ENCODE measurements around a stretch of chr10.

- PRO-cap, result no peak
These were observed 1.1 kb downstream of the RASGEF1A start for GRCh38 chr10:43265836-43266194.

DNA sequence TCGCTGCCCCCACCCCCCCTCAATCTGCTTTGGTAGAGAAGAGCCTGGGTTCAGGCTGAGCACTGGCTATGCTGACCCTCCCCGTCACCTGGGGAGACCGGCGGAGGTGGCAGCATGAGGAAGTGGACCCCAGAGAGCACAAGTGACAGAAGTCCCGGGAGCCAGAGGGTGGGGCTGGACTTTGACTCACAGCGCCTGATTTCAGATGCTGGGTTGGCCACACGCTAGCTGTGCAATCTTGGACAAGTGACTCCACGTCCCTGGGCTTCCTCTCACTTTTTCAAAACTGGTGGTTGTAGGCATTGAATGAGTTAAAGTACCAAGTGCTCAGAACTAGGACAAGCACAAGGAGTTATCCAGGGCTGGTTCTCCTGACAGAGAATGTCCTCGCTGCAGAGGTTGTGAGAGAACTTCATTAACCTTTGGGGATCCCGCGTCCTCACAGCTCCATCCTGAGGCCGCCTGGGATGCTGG, 48.8 kb upstream of the RASGEF1A start:
- PRO-cap, result no peak

GRCh38 chr10:43396897-43397109, 12.2 kb downstream of the HNRNPF start:
- PRO-cap, result bidirectional peak, plus-strand start at chr10:43396953, minus-strand start at chr10:43396751

DNA sequence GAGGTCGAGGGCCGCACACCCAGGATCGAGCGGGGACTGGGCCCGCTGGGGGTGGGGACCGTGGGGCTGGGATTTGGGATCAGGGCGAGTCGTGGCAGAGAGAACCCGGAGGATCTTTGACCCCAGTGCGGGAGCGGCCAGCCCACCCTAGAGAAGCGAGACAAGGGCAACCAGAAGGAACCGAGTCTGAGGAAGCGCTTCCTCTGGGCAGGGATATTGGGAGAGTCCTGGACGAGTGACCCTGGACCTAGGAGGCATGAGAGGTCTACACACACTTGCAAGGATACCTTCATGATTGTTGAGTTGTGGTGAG, 341 bp downstream of the ZNF487 start:
- PRO-cap, result no peak

GRCh38 chr10:43452156-43452581, 15.3 kb downstream of the ZNF487 start:
- PRO-cap, result no peak

DNA sequence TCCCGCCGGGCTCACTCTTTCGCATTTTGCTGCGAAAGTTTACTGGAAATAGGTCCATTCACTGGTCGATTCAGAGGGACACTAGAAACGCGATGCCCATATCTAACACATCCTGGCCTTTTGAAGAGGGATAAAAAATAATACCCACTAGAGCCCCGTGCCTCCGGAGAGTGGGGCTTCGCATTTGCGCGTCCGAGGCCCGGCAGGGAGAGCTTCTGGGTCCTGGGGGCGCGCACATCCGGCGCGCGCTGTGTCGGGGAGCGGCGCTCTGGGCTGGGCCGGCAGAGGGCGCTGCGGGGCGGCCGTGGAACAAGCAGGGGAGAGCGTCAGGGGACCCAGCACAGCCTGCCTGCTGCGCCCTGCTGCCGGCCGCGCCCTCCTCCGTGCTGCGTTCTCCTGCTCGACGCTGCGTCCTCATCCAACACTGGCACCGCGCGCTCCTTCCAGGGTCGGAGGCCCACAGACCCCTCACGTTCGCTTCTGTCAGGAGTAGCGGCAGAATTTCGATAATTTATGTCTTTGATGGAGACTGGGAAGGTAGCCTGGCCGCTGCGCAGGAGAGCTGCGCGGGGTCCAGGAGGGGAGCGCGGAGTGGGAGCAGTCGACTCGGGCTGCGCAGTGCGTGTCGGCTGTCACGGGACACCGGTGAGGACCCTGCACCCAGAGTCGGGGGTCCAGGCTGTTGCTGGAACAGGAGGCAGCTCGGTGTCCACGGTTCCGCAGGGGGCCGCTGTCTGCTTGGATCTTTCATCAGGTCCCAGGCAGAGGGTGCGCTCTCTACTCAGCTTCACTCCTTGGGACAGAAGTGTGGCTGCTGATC, 41.5 kb upstream of the ZNF32 start:
- PRO-cap, result bidirectional peak, plus-strand start at position 424 of the sequence, minus-strand start at position 217 of the sequence

DNA sequence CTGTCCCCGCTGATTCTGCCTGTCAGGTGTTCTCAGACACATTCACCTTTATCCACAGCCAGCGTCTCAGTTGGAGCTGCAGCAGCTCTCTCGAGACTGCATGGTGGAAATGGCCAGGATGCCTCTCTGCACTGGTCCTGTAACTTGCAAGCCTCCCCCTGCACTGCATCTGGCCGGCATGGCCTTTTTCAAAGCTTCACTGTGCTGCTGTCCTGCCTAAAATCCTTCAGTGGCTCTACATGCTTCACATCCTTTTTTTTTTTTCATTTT, 218.1 kb upstream of the ZNF32 start:
- PRO-cap, result no peak

DNA sequence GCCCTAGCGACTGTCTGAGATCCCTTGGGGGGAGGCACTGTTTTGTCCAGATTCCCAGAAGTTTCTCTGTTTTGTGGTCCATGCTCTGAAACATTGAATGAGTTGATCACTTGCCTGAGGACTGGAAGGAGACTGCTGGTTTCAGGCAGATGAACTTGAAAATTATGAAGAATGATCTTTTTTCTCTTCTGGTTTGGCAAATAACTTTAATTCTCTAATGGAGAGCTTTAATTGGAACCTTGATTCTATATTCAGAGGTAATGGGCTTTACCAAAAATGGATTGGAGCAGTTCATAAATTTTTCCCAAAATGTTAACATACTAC, 312.4 kb upstream of the ZNF32 start:
- PRO-cap, result no peak

DNA sequence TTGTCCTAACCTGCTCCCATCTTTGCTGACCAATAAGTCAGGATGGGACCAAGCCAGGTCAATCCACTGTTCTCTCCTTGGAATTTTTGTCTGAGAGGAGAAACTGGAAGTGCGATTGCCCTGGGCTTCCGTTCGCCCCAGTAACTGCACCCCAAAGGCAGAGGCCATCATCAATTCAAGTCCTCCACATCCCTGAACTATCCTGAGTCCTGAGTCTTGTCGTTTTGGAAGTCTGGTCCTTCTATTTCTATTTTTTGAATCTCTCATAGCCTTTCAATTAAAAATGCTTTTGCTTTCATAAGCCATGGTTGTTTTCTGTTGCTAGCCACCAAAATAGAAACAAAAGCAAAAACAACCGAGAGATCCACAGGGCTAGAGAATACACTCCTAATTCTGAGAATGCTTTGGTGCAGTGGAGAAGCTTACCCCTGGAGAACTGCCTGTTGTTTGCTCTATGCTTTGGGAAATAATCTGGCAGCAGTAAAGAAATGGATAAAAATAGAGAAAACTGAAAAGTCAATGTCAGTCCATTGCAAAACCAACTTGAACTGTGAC, 368.1 kb upstream of the ZNF32 start:
- PRO-cap, result no peak

DNA sequence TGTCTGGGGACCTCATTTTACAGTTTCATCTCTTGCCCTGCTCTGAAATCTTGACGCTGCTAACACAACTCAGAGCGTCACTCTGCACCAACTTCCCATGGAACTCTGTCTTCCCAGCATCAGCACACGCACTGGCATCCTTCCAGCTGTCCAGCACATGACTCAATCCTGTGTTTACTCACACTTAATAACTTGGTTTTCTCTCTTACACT, 131.1 kb downstream of the CXCL12 start:
- PRO-cap, result no peak

- PRO-cap, result bidirectional peak, plus-strand start at chr10:44311278, minus-strand start at chr10:44311056
These were observed 74.0 kb downstream of the CXCL12 start for GRCh38 chr10:44310482-44311759.

- PRO-cap, result no peak
These were observed 124.6 kb upstream of the TMEM72 start for GRCh38 chr10:44786310-44787114.

DNA sequence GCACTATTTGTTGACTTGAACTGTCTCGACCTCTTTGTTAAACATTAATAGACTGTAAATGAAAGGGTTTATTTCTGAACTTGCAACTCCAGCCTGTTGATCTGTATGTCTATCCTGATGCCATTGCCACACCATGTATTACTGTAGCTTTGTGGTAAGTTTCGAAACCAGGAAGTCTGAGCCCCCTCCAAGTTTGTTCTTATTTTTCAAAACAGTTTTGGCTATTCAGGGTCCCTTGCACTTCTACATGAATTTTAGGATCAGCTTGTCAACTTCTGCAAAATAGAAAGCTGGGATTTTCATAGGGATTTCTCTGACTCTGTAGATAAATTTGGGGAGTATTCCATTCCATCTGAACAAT, 19.5 kb upstream of the RASSF4 start:
- PRO-cap, result no peak

DNA sequence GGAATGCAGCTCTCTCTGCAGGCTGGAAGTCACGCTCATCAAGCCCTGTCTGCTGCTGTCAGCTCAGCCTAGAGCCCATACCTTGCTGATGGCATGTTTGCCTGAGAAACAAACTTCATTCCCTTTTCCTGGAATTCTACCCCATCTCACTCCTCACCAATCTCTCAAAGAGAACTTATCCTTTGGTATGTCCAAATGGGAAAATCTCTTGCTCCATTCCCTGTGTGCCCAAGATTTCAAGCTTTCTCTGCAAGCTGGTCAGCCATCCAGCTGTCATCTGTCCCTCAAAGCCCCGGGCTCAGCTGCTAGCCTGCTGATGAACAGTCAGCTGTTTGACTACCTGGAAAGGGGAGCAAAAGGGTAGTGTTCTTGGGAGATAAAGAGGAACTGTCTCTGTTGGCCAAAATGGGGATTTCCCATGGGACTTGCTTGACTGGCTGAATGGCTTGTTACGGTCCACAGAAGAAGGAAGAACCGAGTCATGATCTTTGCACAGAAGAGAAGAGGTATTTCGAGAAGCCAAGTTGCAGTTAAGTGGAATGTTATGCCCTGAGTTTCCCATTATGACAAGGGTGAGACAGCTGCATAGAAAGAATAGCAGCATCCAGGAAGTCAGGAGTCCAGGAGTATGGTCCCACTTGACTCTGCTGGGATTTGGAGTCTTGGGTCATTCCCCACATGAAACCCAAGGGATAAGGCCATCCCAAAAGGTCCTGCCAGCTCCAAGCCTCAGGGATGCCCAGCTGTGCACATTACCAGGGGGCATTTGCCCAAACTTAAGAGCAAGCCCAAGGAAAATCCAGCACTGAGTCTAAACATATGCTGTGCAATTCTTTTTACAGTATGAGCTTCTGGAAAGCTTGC, 11.8 kb upstream of the RASSF4 start:
- PRO-cap, result no peak

DNA sequence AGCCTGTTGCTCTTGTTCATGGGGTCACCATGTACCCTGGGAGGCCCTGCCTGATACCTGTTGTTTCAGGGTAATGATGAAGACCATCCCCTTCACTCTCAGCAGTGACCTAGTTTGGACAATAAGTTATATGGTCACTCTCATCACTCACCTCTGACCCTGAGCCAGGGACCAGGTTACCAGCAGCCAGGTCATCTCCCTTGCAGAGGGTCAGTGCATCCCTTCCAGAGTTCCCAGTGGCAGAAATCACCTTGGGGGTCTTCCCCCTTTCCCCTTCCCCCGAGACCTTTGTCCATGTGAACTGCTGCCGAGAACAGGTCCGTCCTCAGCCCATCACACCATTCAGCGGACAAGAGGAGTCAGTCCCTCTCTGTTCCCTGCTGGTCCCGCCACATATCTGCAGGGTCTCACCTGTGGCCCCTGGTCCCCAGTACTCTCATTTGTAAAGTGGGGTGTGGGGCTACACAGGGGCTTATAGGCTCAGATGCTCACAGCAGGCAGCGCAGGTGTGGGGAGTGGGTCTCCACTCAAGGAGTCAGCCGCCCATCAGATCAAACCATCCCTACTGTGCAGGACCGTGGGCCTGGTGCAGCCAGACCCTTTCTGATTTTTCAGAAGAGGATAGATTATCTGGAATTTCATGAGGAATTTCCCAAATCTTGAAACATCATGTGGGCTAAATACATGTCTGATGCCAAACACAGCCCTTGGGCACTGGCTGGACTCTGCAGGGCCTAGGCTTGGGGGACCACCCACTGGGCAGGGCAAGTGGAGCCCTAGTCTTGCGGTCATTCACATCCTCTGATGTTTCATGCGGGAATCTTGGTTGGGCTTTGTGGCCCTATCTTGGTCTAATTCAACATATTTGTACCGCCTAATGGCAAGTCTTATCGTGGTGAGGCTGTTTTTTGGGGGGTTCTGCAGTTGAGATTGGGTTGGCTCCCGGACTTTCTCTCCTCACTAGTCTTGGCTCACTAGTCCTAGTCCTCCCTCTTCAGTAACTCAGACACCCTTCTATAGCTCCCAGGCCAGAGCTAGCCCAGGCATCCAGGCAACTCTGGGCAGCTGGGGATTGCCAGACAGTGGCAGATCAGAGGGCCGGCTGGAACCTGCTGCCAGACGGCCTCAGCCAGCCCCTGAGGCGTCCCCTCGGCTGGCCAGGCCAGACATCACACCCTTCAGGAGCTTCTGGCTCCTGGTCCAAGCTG, 6.4 kb downstream of the DEPP1 start:
- PRO-cap, result no peak

DNA sequence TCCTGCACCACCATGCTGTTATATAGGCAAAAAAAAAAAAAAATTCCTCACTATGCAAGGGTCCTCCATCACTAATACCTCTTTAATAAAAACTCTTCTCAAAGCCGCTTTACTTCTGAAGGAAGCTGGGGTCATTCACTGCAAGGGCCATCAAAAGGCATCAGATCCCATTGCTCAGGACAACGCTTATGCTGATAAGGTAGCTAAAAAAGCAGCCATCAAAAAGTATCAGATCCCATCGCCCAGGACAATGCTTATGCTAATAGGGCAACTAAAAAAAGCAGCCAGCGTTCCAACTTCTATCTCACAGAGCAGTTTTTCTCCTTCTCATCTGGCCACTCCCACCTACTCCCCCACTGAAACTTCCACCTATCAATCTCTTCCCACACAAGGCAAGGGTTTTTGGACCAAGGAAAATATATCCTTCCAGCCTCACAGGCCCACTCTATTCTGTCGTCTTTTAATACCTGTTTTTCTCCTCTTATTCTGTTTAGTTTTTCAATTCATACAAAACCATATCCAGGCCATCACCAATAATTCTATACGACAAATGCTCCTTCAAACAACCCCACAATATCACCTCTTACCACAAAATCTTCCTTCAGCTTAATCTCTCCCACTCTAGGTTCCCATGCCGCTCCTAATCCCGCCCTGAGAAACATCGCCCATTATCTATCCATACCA, 39.9 kb upstream of the MARCHF8 start:
- PRO-cap, result no peak

DNA sequence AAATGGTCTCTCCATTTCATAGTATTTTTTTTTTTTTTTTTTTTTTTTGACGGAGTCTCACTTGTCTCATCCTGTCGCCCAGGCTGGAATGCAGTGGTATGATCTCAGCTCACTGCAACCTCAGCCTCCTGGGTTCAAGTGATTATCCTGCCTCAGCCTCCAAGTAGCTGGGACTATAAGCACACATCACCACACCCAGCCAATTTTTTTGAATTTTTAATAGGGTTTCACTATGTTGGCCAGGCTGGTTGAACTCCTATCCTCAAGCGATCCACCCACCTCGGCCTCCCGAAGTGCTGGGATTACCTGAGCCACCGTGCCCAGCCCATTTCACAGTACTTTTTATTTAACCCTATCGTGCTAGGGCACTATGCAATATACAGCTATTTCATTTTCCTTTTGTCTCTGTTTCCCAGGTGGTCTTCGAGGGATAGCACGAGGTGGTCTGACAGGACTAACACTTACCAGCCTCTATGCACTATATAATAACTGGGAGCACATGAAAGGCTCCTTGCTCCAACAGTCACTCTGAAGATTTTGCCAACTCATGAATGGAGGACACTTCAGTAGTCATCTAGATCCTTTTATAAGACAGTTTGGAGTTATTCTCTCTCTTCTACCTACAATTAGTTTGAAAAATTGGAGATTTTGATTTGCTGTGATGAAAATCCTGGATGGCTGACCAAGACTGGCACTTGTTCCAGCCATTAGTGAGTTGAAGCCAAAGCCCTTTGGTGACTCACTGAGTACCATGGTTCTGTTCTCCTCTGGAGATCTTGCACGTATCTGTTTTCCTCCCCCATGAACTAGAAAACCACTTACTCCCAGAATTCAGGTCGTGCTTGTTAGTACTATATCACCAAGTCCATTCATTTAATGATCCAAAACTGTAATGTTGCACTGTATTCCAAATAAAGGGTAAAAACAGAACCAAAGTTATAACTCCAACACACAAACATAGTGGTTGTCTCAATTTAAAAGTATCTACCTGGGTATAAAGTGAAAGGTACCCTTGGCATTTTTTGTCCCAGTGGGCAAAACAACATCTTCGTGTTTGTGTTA, 27.3 kb downstream of the NCOA4 start:
- PRO-cap, result no peak

DNA sequence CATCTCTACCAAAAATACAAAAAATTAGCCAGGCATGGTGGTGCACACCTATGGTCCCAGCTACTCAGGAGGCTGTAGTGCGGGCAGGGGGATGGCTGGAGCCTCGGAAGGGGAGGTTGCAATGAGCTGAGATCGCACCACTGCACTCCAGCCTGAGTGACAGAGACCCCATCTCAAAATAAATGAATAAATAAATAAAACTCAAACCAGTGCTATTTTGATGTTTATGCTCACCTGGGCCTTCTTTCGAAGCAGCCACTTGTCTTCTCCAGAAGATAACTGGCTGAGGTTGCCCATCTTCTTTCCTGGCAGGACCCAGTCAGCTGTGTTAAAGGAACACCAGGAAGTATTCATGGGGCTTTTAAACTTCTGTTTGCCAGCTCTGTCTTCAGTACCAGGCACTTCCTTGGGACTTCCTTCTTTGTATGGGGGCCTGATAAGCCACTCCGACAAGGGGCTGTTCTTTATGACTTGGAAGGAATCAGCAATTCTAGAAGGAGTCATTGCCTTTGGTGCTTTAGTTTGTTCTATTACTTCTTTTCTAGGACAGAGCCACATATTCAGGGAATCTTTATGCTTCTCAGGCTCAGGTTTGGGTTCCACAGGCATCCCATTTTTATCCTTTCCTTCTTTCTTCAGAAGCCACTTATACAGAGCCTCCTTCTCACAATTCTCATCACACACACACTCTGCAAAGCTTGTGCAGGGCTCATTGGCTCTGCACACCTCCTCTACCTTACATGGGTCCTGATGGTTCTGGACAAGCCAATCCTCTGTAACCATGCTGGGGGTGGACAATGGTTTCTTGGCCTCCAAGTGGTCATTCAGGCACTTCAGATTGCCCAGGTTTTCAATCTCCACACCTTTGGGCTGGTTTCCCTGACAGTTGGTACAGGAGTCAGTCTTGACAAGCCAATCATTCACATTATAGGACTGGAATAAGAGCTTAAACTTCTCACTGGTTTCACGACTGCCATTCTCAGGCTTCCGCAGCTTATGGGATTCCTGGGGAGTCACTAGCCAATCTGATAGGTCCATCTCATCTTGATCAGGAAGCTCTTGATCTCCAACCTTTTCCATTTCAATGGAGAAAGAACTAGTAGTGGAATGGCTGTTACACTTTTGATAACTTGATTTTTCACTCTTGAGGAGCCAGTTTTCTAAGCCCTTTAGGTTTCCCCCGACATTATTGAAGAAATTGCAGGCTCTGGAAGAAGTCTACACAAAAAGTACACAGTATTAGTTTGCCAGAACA, 20.0 kb downstream of the NCOA4 start:
- PRO-cap, result no peak

GRCh38 chr10:46014653-46015639, 15.5 kb downstream of the NCOA4 start:
- PRO-cap, result no peak

DNA sequence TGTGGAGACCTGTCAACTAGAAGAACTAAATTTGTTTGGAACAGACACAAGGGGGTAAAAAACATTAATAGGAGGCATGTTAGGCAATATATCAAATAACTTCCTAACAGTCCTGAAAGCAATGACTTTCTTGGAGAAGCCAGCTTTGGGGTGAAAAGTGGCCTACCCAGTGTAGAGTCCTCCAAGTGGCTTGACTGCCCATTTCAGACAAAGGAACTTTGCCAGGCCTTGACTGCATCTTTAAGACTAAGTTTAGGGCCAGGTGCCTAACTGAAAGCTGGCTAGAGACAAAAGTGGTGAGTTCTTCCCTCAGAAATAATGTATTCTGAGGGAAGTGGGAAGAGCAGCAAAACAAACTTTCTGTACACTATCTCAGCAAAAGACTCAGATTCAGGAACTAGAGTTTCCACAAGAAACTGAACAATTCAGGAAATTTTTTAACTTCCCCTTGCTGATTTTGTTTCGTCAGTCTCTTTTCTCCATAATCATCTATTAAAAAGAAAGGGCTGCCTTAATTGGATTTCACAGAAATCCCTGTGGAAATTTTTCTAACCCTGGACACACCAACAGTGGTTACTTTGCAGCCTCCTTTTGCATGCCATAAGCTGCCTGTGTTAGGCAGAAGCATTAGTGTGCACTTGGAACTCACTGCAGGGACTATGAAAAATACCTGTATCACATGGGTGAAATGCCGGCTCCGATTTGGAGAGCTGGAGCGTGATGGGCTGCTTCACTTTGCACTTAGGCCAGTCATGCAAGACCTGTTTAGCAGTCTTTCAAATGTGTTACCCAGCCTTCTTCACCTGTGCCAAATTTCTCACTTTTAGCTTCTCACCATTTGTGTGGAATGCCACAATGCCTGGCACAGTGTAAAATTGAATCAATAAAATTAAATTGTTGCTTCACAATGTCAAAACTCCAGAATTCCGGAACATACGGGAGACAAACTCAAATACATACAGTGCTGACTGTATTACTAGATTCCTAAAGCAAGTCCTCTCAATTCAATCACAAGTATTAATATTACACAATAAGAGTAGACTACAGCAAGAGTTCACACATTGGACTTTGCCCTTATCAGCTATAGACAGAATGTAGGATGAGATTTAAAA, 11.4 kb downstream of the NCOA4 start:
- PRO-cap, result no peak

Data from WTC11 (cell line).